ENCODE measurements around a stretch of chr13.

DNA sequence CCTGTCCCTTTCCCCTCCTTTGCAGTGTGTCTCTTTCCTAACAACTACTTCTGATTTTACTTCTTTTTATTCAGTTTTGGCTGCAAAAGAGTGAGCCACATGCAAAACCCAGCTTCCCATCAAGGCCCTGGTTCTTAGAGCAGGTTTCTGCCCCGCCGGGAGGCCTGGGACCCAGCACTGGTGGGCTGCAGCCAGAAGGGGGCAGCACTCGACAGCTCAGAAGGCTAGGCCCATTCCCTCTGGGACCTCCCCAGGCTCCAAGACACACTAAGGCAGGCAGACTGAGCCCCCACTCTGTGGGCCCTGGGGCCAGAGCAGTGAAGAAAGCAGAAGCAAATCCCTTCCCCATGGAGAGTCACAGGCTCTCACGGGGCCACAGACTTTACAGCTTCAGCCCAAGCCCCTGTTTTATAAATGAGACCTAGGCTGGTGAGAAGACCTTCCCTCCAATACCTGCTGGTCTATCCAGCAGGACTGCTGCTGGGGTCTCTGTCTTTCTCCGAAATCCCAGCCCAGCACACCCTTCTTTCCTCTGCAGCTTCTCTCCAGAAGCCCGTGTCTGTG lies 109.4 kb downstream of the ABCC4 start:
- PRO-cap, 7 experiments, result no peak in any of the 7 experiments

DNA sequence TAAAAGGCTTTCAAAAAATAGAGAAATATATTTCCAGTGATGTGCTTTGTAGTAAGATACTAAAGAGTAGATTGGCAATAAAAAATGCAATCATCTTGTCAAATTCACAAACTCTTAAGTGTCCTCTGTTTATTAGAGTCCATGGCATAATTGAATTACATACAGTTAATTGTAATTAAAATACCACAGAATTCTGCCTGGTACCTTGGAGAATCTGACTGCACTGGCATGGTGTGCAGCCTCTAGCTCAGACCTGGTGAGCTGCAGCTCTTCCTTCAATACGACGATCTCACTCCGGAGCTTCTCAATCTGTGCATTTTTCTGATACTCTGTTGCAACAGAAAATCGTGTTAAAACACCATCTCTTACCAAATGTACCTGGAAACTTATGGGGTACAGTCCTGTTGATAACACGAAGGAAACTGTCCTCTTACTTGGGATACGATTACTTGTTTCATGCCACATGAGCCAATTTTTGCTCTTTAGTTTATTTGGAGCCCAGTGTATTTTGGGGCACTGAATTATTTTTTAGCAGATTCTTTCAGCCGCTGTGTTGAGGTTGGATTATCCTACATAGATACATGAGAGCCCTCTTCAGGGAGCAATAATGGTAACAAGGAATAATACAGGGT lies 14.6 kb downstream of the DZIP1 start:
- PRO-cap, 7 experiments, result no peak in any of the 7 experiments

DNA sequence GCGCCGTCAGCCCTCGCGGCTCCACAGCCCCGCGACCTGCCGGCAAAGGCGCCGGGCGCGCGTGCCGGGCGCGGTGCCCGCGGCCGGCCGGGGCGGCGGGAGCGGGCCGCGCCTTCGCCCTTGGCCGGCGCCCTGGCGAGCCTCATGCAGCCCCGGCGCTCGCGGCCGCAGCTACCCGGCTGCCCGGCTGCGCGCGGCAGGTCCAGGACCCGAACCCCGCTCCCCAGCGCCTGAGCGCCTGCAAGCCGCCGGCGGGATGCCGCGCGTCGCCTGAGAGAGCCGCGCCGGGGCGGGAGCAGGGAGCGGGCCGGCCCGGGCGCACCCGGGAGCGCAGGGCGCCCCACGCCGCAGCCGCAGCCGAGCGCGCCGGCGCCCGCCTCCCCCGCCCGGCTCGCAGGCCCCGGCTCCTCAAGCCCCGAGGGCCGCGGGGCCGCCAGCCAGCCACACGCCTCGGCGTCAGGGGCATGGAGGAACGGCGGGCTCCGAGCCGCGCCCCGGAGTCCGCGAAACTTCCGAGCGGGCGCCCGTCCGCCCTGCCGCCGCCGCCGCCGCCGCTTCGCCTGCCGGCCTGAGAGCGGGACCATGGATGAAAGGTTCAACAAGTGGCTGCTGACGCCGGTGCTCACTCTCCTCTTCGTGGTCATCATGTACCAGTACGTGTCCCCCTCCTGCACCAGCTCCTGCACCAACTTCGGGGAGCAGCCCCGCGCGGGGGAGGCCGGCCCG lies 537 bp downstream of the HS6ST3 start:
- PRO-cap, 7 experiments, result no peak in any of the 7 experiments

GRCh38 chr13:97233344-97234053 lies 11.4 kb downstream of the MBNL2 start:
- PRO-cap, 7 experiments, result no peak in any of the 7 experiments

GRCh38 chr13:97236190-97236818 lies 14.2 kb downstream of the MBNL2 start:
- PRO-cap, 7 experiments, result no peak in any of the 7 experiments

GRCh38 chr13:97246639-97246957 lies 24.5 kb downstream of the MBNL2 start:
- PRO-cap, 7 experiments, result no peak in any of the 7 experiments

DNA sequence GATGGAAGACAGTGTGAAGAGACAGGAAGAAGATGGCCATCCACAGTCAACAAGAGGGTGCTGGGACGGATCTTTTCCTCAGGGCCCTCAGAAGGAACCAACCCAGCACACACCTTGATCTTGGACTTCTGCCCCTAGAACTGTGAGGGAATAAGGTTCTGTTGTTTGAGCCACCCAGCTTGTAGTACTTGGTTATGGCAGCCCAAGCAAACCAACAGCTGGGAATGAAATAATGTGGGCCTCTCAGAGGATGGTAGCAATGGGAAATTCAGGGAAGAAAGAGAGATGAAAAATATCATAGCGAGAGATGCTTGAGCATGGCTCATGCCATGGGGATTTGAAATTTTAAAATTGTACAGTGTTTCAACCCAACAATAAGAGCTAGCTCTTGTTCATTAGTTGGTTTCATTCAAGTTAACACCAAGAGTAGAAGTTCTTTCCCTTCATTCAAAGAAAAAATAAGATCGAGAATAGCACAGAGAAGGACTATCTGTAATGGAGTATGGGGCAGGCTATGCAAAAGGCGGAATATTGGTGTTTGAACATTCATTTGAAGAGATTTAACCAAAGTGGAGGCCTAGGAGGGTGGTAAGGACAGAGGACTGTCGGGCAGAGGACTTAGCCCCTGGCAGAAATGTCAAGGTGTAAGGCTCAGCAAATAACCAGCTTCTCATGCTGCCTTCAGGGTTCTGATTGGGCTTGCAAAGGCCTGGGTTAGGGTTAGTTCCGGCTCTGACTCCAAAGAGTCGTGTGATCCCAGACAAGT lies 87.5 kb downstream of the MBNL2 start:
- PRO-cap, 7 experiments, result no peak in any of the 7 experiments

DNA sequence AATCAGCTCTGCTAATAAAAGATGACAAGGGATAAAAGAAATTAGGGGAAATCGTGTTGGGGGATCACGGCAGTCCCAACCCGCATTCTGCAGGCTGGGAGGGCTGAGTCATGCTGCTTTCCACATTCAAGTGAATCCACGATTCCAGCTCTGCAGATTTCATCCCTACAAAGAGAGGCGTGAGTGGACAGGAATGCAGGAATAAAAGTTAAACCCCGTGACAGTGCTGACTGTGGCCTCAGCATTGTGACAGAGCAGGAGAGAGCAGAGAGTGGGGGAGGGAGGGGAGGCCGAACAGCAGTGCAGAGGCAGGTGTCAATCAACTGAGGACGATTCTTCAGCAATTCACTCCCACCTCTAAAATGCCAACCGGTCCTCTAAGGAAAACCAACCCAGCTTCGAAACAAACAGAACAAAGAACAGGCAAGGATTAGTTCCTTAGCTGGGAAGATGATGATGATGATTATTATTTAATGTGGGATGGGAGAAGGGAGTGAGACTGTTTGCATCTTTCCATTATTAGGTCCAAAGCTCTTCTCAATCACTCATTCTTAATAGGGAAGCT lies 66.4 kb upstream of the RAP2A start:
- PRO-cap, 7 experiments, result no peak in any of the 7 experiments

DNA sequence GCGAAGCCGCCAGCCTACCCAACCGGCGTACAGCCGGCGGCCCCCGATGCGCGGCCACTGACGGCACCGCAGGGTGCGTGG lies 22.7 kb downstream of the IPO5 start:
- PRO-cap, 7 experiments, result peak in 7 of 7 experiments; most common minus-strand start position 59 of the sequence (in 7)

DNA sequence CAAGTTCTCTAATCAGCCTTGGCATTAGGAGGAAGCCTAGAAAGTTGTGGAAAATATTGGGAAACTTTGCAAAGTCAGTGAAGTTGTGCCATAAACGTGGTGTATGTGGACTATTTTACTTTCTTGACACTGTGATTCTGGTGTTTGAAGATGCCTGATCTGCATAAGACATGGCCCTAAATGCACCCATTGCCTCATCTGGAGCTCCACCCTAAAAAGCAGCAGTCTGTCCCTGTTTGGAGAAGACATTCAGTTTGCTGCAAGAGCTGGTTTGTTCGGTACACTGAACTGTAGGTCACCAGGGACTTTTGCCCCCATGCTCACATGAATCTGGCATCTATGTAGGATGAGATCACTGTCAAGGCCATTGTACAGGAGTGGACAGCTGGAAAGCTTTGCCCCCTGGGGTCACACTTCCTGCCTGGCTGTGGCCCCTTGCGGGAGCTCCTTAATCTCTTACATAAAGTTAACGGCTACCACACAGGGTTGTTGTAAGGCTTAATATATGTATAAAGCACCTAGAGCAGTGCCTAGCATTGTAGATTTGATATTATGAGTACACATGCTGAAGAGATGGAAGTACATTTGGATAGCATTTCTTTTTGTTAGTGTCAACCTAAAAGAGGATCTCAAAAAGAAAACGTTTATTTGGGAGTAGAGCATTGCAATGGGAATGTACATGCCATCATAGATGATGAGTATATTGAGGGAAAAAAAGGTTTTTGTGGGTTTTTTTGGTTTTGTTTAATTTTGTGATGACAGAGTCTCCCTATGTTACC lies 73.0 kb downstream of the IPO5 start:
- PRO-cap, 7 experiments, result no peak in any of the 7 experiments

DNA sequence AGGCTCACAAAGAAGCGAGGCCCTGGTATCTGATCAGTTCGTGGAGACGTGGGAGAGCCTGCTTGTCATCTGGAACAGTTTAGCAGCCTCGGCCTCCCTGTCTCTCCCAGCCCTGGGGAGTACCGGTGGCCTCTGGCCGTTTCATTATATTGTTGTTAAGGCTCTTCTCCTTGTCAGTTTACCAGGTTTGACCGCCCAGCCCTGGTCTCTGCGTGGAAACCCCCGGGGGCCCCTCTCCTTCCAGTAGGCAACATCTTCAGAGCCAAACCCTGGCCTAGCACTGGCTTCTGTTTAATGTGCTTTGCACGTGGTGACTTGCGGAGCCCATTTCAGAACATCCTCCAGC lies 1.4 kb downstream of the FARP1 start:
- PRO-cap, 7 experiments, result no peak in any of the 7 experiments

DNA sequence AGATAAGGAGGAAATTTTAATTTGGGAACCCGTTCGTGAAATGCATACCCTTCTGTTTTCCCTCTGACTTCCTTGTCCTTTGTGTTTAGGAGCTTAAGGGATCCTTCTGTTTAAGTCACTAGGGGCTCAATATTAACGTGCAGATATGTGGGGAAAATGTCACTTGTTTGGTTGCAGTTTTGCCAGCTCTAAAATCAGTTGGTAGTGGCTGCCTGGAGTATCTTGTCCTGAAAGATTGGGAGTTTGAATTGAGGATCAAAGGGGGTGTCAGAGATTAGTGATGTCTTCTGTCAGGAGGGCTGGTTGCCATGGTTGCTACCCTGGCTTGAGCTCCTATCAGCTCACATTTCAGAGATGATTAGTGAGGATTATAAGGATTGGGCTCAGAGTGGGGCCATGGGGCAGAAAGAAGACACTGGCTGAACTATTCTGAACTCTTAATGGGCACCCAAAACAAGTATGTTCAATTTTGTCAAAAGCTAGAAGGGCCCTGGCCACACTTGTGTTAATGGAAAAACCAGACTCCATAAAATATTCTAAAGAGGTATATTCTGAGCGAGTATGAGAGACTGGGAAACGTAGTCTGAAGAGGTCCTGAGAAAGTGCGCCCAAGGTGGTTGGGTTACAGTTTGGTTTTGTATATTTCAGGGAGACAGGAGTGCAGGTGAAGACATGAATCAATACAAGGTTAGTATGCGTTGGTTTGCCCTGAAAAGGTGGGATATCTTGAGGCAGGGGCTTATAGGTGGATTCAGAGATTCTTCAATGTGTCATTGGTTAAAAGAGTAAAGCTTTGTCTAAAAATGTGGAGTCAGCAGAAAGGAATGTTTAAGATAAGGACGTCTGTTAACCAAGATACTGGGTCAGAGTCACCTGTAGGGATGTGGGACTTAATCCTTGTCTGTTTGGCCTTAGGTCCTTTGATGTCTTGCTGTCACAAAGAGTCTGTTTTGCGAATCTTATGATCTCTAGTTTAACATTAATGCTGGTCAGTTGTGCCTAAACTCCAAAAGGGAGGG lies 95.7 kb upstream of the RNF113B start:
- PRO-cap, 7 experiments, result no peak in any of the 7 experiments

DNA sequence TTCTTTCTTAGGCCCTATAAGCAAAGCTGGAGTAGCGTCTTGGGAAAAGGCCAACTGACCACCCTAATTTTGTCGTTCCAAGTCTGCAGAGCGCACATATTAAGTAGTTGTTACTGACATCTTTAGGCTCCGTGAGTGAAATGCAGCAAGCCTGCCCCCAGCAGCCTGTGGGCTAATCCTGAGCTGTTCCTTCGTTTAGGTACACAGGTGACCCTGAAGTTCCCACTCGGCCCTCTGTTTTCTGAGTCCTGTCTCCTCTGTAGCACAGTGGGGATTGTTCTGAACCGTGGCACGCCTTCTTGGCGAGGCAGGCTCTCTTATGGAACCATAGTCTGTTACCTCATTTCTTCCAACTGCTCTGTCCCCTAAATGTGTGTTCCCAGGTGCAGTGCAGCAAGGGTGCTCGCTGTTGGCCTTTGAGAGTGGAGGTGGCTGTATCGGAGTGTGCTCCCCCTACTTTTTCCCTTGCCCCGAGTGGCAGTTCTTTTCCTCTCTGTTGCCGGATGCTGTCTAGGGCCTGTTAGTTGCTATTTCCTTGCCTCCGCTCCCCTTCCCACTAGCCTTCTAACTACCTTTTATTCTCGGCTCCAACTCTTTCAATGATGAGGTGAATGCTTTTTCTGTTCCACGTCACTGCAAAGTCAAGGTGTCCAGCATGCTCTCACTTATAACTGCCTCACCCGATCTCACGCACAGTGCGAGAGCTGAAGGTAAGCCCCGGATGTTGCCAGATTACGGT lies 170.3 kb downstream of the STK24 start:
- PRO-cap, 7 experiments, result no peak in any of the 7 experiments

GRCh38 chr13:98446049-98446611 lies 130.8 kb downstream of the STK24 start:
- PRO-cap, 7 experiments, result no peak in any of the 7 experiments

DNA sequence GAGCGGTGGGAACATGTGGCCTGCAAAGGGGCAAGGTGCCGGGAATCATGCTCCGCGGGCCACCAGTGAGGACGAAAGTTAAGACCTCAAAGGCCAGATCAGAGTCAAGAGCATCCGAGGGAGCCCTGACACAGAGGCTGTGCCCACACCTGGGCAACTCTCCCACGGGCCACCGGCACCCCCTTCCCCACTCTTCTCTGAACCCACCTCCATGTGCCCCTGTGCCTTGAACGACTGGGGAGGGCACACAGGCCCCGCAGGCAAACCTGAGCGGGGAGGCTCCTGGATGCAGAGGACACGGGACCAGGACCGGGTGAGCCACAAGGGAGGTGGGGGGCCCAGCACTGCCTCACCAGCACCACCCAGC lies 49.5 kb downstream of the STK24 start:
- PRO-cap, 7 experiments, result no peak in any of the 7 experiments

GRCh38 chr13:98577179-98578349 lies 657 bp upstream of the STK24 start:
- PRO-cap, 7 experiments, result peak in 7 of 7 experiments; most common plus-strand start chr13:98577228 (in 6); most common minus-strand start chr13:98577649 (in 1)

GRCh38 chr13:98648073-98648579 lies 71.2 kb upstream of the STK24 start:
- PRO-cap, 7 experiments, result no peak in any of the 7 experiments

DNA sequence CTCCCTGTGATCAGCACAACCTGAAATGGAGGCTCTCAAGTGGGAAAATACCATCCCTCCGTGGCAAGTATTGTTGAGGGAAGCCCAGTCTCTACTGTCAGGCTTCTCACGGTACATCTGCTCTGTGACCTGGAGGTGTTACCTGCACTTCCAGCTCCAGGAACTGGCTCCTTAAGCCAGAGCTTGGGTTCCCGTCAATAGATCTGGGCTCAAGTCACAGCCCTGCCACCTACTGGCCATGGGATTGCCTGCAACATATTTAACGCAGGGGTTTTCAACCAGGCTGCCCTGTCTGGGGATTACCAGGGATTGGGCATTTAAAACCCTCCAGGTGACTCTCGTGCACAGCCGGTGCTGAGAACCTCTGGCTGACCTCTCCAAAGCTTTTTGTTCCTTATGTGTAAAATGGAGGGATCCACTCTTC lies 76.5 kb upstream of the STK24 start:
- PRO-cap, 7 experiments, result no peak in any of the 7 experiments

- PRO-cap, 7 experiments, result no peak in any of the 7 experiments
Measured at GRCh38 chr13:98829414-98830084, 77.1 kb upstream of the SLC15A1 start.

GRCh38 chr13:98842875-98843100 lies 90.3 kb upstream of the SLC15A1 start:
- PRO-cap, 7 experiments, result no peak in any of the 7 experiments

Data from T-cell (primary cell).